GM23338 (cell line): Measurements from ENCODE around the genes KLHL15 and SUPT20HL1.

DNA sequence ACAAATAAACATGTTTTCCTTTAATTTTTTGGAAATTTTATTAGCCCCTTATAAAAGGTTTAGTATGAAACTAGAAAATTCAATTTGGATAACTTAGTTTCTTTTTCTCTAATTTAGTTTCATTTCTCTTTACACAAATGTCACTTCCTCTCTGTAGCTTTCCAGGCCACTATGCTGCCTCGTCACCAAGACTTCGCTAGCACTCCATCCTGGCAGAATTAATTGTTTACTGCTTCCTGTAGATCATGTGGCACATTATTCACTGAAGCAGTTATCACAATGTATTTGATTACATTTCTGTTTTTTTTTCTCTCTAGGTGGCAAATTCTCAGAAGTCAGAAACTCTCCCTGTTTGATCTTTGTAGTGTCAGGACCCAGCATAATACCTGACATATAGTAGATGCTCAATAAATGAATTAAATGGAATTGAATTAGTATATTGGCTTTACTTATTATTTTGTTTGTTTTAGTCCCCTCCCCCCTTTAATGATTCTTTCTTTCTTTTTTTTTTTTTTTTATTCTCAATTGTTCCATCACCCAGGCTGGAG is 9.3 kb upstream of the SAT1 start:
- PRO-cap = no peak
- RAMPAGE, long total RNA = no peak

GRCh38 chrX:24025215-24025398 is 1.9 kb downstream of the KLHL15 start:
- PRO-cap = bidirectional peak, plus-strand start at chrX:24025243, minus-strand start at chrX:24025289
- RAMPAGE, long total RNA = no peak

DNA sequence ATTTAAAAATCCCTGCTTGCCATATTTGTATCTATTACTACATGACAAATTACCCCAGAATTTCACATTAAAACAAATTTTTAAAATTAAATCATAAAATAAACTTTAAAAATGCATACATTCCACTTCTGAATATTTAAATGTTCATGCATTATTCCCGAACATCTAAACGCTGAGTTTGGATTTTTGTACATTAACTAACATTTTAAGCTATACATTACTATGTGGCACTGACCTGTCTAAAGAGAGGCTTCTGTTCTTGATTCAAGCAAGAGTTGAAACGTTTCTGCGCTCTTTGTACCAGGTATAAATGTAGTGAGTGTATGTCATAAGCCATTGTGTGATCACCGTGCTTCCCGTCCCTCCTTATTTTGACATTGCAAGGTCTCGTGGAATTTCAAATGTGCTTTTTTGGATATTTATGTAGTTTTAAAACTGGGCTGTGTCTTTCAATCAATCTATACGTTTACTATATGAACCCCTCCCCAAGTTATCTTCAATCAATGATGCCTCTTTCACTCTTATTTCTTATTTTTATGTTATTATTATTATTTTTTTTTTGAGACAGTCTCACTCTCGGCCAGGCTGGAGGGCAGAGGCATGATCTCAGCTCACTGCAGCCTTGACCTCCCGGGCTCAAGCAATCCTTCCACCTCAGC is at the start of gene KLHL15:
Gene KLHL15 (minus strand): TSS at position 282 of the 659 bp plus-strand sequence.
- PRO-cap = no peak
- RAMPAGE, long total RNA = no peak

GRCh38 chrX:24081375-24081902 is 26.7 kb downstream of the EIF2S3 start:
- PRO-cap = no peak
- RAMPAGE, long total RNA = no peak

GRCh38 chrX:24154301-24154674 is 4.8 kb downstream of the ZFX start:
- PRO-cap = no peak
- RAMPAGE, long total RNA = no peak

- PRO-cap = no peak
- RAMPAGE, long total RNA = no peak
Observed at GRCh38 chrX:24180914-24181586, 31.5 kb downstream of the ZFX start.

GRCh38 chrX:24190400-24191028 is 41.0 kb downstream of the ZFX start:
- PRO-cap = no peak
- RAMPAGE, long total RNA = no peak

DNA sequence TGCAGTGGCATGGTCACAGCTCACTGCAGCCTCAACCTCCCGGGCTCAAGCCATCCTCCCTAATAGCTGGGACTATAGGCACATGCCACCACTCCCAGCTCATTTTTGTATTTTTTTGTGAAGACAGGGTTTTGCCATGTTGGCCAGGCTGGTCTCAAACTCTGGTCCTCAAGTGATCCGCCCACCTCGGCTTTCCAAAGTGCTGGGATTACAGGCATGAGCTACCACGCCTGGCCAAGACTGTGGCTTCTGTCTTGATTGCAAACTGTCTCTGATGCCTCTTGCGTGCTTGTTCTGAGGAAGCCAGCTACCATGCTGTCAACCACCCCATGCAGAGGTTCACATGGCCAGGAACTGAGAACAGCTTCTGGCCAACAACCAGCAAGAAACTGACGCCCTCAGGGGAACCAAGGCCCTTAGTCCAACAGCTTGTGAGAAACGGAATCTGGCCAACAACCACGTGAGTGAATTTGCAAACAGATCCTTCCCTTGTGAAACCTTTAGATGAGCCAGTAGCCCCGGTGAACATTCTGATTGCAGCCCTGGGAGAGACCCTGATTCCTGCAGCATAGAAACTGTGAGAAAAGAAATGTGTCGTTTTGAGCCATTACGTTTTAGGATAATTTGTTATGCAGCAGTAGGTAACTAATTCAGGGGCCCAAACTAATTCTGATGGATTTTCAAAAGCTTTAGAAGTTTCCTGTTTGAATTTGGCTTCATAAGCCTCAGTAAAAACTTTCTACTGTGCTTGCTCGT is 71.1 kb downstream of the SUPT20HL2 start:
- PRO-cap = no peak
- RAMPAGE, long total RNA = no peak

DNA sequence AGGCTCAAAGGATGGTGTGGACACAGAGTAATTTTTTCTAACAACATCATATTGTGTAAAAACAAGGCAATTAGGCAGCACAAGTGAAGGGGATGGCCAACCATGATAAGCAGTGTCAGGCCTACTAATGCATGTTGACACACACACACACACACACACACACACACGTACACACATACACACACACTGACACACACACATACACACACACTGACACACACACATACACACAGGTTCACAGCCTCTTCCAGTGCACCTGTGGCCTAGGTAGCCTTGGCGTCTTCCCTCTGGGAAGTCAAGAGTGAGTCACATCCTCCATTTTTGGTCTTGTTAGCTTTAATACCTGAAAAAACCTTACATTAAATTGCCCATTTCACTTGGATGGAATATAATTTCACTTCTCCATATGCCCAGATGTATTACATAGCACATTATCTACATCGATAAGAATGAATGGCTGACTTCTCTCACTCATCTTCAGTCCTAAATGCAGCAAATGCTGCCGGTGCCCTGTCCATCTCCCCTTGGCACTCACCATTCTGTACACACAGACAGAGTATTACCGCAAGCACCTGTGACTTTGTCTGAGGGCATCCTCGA is at the start of gene SUPT20HL1:
Gene SUPT20HL1 (plus strand): TSS at position 316 of the 600 bp plus-strand sequence.
- PRO-cap = no peak
- RAMPAGE, long total RNA = no peak

DNA sequence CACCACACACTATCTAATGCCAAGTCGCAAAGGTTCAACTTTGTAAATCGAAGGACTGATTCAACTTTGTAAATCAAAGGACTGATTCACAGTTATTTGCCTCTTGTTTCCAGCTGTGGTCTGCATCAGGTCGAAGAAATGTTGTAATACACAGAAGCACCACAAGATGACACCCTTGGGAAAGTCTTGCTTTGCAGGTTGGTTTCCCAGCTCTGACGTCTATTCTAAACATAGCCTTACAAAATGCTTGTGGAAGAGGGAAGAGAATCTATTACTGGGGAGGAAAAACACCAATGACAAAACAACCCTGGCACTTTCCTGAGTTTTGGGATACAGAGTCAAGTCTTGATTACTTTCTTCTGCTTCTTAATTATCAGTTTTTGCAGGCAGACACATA is 35.3 kb downstream of the SUPT20HL1 start:
- PRO-cap = no peak
- RAMPAGE, long total RNA = no peak

GRCh38 chrX:24545388-24546083 is 80.5 kb downstream of the PDK3 start:
- PRO-cap = no peak
- RAMPAGE, long total RNA = no peak

DNA sequence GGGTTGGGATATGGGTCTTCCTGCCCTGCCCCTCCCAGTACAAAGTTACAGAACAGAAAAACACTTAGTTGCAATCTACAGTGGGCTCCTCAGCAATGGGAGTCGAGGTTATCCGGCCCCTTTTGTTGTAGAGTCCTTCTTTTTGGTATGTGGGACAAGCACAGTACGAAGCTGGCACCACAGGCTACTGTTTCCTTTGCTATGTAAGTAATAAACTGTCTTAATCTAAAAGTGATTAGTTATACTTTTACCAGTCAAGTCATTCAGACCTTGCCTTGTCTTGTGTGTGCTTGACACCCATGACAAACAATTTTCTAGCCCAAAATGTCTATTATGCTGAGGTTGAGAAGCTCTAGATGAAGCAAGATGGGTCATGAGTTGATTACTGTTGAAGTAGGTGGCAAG is 15.5 kb upstream of the PCYT1B start:
- PRO-cap = no peak
- RAMPAGE, long total RNA = no peak

DNA sequence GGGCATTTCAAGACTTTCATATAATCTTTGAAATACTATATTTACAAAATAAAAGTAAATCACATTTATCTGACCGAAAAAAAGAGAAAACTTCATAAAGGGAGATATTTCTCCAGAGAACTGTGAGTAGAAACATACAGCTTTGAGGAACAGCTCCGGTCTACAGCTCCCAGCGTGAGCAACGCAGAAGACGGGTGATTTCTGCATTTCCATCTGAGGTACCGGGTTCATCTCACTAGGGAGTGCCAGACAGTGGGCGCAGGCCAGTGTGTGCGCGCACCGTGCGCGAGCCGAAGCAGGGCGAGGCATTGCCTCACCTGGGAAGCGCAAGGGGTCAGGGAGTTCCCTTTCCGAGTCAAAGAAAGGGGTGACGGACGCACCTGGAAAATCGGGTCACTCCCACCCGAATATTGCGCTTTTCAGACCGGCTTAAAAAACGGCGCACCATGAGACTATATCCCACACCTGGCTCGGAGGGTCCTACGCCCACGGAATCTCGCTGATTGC is 225.5 kb upstream of the DCAF8L1 start:
- PRO-cap = unidirectional peak, plus-strand start at position 135 of the sequence
- RAMPAGE, long total RNA = no peak

DNA sequence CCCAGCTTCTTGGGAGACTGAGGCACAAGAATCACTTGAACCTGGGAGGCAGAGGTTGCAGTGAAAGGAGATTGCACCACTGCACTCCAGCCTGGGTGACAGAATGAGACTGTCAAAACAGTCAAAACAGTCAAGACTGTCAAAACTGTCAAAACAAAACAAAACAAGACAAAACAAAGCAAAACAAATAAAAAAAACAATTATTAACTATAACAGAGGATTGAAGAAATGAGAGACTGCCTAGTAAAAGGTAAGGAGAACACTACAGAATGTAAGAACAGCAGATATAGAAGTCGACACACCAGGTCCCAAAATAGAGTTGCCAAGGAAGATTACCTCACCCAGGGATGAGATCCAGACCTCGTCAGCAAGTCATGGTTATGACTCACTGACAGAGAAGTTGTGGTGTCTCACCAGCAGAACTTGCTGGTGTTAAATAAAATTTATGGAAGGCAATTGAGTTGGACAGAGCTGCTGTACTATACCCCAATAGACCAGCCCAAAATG is 32.2 kb upstream of the GK start:
- PRO-cap = no peak
- RAMPAGE, long total RNA = no peak

GRCh38 chrX:31128795-31129264 is 57.0 kb upstream of the FTHL17 start:
- PRO-cap = no peak
- RAMPAGE, long total RNA = no peak

DNA sequence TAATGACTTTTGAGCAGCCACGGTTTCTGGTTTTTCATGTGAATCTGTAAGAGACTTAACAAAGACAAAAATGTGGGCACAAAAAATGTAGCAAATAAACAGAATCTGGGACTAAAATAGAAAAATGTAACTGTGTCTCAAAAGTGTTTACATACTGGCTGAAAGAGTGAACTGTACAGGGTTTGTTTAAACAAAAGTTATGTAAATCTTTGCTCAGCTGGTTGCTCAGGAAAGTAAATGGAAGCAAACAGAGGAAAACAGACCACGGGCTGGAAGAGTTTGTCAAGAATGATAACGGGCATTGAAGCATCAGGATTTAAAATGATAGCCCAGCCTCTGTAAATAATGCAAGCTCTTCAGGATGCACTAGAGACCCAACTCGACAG is 921.8 kb upstream of the FTHL17 start:
- PRO-cap = no peak
- RAMPAGE, long total RNA = no peak

- PRO-cap = no peak
- RAMPAGE, long total RNA = no peak
Observed at GRCh38 chrX:33206948-33207206, 4.5 kb downstream of the DMD start.

DNA sequence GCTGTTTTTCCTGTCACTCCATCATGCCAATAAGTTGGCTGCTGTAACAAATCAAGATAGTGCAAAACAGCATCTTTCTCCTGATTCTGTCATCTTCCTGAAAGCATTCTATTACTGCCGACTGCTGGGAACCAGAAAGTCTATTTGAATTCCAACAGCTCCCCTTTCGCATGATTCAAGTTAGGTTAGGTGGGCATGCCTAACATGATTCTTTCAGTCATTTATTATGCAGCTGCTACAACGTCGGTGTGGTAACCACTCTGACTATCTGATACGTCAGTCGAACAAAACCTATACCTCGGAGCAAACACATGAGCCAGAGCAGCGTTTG is 127.9 kb upstream of the DMD start:
- PRO-cap = no peak
- RAMPAGE, long total RNA = no peak

- PRO-cap = no peak
- RAMPAGE, long total RNA = no peak
Observed at GRCh38 chrX:34396236-34396586, 260.9 kb downstream of the TMEM47 start.

GRCh38 chrX:34629541-34630086 is 27.5 kb downstream of the TMEM47 start:
- PRO-cap = no peak
- RAMPAGE, long total RNA = no peak